Neural cell (in vitro differentiated cells): ENCODE measurements around the genes PLD2 and RPAIN.

DNA sequence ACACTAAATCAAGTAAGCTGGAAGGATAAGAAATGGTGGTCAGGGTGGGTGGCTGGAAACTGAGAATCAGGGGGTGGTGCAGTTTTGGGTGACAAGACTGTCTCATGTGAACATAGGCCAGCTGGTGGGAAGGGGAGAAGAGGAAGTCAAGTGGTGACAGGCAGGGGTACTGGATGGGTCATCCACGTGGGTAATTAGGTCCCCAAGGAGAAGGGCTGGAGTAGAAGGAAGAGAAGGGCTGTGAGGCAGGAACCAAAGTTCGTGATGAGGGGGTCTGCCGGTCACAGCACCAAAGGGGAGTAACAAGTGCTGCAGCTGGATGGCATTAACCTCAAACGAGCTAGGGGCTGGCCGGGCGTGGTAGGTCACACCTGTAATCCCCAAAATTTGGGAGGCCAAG is 9.1 kb upstream of the UBE2G1 start:
- RAMPAGE, long total RNA: no peak

DNA sequence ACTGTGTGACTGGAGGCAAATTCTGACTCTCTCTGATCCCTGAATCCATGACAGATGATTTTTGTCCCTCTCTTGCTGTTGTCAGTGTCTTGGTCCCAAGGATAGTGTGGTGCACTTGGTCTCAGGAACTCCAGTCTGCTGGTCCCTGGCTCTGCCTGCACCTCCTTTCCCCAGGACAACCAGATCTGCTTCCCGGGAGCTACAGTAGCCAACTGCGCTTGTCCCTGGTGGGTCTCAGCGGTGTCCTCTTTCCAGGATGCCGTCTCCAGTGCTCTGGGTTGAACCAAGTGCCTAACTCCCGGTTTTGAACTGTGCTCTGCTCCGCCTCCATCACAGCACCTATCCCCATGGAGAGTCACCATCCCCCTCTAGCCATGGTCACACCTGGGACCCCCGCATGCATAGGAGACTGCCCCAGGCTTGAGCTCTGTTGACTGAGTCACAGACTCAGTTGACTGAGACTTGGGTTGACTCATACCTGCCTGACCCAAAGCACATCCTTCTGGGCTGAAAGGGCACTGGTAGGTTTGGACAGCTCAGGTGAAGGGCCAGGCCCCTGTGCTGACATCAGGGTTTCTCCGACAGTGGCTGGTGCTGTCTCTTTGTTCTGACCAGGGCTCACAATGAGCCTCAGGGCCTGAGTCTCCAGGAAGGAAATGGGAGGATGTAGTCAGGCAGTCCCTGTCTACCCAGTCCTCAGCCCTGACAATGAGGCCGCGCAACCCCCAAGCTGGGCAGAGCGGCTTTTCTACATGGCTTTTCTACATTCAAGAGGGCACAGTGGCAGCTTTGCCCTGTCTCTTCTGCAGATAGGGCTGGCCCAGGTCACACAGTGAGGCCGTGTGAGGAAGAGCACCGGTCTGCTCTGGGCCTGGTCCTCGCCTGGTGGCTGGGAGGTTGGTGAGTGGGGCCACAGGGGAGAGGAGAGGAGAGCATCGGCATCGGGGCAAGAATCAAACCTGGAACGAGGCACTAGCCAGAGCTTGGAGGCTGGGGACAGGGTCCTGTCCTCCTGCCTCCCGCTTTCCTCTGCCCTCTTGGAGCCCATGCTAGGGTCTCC is 6.5 kb downstream of the SPNS2 start:
- RAMPAGE, long total RNA: no peak

GRCh38 chr17:4512711-4513251 is 14.1 kb downstream of the SPNS2 start:
- RAMPAGE, long total RNA: no peak

DNA sequence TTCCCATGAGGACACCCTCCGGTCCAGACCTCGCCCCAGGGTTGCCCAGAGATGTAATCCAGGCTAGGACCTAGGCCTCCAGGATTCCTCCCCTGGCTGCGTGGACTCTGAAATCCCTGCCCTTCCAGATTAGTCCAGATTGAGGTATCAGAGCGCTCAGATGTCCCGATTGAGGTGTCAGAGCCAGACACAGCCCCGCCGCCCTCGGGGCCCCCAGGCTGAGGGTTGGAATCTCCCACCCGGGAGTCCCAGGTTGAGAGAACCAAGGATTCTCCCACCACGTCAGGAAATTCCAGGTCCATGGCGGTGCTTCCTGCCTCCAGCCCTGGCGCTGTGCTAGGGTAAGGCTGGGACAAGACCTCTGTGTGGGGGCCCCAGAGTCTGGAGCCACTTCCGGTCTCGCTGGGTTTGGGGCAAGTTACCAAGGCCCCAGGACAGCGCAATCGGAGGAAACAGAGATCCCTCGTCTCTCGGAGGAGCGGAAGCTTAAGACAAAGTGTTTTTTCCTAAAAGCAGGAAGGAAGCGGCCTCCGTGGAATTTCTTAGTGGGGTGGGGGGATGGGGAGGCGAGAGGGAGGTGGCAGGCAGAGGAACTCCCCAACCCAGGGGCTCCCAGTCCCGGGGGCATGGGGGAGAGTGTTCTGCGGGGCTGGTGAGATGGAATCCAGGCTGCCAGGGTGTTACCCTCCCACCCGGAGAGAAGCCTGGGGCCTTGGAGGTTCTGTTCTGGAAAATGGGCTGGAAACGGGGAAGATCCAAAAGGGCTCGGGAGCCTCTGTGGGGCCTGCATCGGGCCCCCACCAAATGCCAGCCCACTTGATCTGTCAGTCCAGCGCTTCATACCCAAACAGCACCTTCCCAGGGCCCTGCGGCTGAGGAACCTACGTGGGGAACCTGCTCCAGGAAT is 23.8 kb downstream of the MYBBP1A start:
- RAMPAGE, long total RNA: no peak

DNA sequence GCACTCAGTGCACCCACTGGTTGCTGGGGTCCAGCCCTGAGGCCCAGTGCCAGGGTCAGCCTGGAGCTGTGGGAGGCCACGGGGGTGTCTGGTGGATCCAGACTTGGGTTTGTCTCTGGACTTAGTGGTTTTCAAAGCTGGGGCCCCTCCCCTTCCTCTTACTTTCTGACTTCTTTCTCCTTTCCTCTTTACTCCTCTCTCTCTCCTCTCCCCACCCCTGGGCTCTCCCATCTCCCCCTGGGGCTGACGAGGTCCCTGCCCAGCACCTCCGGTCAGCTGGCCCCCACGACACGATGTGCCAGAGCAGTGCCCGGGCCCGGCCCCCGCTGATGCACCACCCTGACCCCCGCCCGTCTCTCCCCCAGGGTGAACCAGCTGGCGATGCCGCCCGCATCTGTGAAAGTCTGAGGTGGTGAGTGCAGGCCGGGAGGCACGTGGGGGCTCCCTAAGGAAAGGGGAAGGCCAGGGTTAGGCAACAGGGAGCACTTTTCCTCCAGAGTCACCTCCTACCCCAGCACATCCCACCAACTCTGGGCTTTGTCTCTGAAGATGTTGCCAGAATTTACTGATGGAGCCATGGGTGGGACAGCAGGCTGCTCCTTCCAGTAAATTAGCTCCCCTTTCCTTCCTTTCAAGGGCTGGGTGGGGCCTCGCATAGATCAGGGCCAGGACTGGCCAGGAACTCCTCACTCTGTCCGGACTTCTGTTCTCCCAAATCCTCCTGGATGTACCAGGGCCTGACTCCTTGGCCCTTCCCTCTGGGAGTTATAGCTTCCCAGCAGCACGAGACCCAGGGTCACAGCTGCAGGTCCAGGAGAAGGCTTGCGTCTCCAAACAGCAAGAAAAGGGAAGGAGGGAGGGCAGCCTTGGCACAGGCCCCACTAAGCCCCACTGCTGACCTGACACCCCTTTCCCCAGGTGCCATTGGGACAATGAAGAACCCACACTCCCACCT is 18.4 kb downstream of the MYBBP1A start:
- RAMPAGE, long total RNA: no peak

GRCh38 chr17:4585087-4586038 is 1.0 kb downstream of the SMTNL2 start:
- RAMPAGE, long total RNA: no peak

DNA sequence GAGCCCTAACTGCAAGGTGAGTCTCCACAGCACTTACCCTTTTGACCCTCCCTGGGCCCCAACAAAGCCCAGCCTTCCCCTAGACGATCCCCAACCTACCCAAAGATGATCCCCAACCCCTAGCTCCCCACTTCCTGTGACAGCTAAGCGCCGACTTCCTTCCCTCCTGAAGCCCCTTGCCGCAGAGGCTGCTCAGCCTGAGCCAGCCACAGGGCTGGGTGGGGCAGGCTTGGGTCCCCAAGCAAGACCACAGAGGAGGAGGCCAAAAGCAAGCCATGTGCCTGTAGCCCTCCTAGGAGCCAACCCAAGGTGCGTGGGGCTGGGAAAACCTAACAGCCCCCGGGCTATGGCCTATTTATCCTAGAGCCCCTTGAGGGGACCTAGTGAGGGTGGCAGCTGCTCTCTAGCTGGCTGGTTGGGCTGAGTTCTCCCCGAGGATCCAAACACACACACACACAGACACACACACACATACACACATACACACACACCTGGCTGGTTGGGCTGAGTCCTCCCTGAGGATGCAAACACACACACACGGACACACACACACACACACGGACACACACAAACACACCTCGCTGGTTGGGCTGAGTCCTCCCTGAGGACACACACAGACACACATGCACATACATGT is 4.7 kb downstream of the ARRB2 start:
- RAMPAGE, long total RNA: no peak

GRCh38 chr17:4716931-4718275 is 7.0 kb downstream of the ARRB2 start:
- RAMPAGE, long total RNA: no peak

DNA sequence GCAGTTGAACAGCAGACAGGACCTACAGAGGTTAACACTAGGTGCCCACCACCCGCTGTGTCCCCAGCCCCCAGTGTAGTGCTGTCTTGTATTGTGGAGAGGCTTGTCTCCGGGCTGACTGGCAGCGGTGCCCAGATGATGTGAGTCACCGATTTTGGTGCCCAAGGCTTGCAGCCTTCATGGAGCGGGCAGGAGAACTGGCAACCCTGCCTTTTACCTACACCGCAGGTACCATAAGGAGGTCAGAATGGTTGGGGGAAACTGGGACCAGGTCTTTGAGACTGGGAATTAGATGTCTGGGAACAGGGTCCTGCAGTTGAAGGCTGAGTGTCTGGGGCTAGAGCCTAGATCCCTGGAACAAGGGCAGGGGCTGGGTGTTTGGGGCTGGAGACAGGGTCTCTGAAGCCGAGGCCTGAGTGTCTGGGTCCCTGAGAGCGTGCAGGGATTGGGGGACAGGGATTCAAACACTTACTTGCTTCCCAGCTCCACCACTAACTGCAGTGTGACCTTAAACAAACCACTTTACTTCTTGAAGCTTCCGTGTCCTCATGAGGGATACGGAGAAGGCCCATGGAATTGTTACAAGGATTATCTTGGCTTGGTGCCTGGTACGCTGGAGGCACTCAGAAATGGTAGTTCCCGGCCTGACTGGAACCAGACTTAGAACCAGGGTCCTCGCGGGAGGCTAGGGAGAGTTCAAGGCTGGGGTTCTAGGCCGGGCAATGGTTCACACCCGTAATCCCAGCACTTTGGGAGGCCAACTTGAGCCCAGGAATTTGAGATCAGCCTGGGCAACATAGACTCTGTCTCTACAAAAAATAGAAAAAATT is 2.8 kb upstream of the CXCL16 start:
- RAMPAGE, long total RNA: no peak

DNA sequence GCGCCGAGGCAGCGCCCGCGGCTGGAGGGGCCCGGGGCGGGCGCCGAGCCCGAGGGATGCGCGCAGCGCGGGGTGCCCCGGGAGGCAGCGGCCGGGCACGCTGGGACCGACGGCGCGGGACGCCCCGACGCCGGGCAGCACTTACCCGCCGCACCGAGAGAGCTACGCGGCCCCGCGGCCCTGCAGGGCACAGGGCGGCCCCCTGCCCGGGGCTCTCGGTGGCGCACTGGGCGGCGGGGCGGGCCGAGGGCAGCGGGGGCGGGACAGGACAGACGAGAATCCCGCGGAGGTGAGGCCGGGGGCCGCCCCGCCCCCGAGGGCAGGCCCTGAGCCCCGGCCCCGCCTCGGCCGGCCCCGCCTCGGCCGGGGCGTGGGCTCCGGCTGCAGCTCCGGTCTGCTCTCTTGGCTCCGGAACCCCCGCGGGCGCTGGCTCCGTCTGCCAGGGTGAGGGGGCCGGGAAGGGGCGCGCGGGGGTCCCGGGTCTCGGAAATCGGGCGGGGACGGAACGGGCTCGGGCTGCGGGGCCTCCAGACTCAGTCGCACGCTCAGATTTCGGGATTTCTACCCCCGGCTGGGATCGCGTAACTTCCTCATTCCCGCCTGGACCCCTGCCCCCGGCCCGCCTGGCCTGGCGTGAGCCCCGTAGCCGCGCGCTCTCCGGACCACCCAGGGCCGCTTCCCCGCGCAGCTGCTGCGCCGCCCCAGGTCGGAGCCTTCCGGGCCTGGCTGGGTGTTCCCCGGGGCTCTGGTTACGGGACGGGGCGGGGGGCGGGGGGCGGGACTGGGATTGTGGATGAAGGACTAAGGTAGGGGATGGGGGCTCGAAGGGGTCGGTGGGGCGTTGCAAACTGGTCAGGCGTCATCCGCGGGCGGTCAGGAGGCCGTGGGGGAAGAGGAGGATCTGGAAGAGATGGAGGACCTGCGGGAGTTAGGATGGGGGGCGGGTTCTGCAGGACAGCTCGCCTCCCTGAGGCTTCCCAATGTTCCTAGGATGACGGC is at the start of gene PLD2:
TSS of gene PLD2 (plus strand) at position 371 of the 999 bp plus-strand sequence.
- RAMPAGE, long total RNA: no peak

DNA sequence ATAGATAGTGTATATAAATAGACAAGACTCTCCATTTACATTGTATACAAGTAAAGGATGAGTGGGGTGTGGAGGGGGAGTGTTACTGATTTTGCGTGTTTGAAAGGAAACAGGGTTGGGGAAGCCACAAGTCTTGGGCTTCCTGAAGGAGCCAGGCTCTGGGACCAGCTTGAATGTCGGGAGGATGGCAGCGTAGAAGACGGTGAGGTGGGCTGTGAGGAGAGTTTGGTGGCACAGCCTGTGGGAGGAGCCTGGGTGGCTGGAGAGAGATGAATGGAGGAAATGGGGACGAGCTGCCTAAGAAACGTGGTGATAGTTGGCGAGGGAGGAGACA is 7.5 kb downstream of the MINK1 start:
- RAMPAGE, long total RNA: no peak

DNA sequence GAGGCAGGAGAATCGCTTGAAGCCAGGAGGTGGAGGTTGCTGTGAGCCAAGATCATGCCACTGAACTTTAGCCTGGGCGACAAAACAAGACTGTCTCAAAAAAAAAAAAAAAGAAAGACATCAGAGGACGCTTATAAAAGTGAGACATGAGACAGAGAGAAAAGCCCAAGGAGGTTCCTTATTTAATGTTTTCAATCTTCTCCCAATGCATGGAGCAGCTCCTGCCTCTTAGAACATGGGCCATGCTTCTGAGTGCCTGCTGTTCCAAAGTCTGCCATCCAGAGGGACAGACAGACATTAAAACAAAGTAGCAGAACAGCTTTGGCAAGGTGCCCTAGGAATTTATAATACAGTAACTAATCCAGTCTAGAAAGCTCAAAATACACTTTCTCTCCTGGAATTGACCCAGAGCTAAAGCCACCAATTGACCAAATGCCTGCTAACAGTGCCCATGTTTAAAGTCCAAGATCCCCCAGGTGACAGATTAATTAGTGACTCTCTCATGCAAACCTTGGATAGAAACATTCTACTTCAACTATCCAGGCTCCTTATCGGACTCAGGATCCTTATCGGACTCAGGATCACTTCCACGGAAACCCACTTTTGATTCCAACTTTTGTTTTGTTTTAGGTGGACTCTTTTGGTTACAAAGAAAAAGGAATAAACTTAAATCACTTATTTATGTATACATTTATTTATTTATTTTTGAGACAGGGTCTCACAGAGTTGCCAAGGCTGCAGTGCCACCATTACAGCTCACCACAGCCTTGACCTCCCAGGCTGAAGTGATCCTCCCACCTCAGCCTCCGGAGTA is 11.1 kb upstream of the CHRNE start:
- RAMPAGE, long total RNA: no peak

DNA sequence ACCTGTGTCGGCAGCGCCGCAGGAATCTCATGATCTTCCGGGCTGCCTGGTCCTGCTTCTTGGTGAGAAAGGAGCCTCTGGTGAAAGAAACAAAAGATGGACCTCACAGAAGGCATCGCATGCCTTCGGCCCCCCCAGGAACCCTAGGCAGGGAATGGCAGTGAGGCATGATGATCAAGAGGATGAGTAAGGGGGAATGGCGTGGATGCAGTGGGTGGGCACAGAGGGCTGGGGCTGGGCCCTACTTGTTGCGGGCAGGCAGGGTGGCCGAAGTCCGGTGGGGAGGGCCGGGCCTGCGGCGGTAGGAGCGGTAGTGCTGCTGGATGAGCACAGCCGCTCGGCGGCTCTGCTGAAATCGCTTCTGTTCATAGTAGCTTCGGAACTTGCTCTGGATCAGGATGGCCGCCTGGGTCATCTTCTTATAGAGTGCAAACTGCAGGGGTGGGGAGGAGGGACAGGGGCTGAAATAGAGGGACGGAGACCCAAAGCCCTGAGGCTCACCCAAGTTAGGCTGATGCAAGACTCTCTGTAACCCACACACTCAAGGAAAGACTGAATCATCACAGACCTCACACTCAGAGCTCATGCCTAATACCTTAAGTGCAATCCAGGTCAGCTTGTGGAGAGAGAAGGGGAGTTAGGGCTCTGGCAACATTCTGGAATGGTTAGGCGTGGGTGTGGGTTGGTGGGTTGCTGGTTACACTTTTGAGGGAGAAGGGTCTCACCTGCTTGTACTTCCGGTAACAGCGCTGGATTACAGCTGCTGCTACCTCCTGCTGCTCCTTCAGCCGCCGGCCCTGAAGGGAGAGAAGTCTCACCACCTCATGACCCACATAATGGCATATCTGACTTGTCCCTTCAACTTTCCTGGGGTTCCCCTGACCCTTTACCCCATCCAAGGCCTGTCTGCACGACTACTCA is 1.5 kb upstream of the SPAG7 start:
- RAMPAGE, long total RNA: no peak

DNA sequence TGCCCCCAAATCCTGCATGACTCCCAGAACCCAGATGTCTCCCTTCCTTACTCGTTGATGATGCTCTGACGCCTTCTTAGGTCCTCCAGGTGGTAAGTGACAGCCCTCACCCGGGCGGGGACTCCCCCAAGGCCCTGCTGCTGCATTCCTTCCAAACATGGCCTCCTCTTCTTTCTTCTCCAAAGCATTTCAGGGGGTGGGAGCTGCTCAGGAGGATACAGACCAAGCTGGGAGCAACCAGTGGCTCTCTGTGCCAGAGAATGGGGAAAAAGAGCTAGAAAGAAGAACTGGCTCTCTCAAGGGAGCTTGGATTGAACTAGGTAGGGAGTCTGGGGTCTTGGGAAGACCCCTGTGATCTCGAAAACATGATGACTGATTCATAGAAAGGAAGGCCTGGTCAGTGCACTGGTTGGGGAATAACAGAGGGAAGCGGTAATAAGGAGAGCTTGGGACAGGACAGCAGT is 1.9 kb upstream of the CAMTA2 start:
- RAMPAGE, long total RNA: no peak

DNA sequence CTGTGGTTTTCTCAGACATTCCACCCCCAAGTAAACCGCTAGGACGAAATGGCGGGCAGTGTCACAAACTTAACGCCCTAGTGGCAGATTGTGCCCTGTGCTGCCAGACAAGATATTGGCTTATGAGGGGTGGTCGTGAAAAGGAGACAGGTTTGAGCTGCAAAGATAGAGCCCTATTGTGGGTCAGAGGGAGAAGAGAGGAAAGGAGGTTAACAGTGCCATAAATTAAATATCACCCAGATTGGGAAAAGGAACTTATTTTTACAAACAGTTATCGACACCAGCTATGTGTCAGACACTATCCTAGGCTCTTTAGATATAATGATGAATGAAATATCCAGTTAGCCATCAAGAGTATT is 588 bp downstream of the ZFP3 start:
- RAMPAGE, long total RNA: no peak

DNA sequence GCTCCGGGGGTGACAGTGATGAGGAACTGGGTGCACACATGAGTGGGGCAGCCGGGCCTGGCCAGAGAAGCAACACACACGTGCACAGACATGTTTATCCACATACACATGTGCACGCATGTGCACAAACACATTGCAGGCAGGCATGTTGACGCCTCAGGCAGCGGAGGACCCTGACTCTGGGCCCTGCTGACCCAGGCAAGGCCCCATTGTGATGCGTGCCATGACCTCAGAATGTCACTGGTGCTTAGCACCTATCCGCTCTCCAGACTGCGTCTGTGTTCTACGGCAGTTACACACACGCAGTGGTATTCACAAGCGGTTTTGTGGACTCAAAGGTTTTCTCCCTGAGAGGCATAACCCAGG is 12.7 kb downstream of the USP6 start:
- RAMPAGE, long total RNA: no peak

- RAMPAGE, long total RNA: no peak
Measured at GRCh38 chr17:5200234-5200875, 8.7 kb upstream of the ZNF594 start.

DNA sequence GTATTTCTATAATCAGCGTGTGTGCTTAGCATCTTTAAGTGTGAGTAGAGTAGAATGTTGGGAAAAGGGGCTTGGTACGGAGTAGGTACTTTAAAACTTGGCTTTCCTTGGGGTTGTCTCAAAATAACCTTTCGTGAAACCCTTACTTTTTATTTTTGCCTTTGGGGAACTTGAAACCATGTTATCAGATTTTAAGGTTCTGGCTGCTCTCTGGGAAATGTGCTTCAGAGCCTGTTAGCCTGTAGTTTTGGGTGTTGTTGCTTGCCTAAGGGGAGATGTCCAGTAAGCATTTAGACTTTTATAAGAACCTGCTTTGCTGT is 1.4 kb downstream of the RABEP1 start:
- RAMPAGE, long total RNA: no peak

DNA sequence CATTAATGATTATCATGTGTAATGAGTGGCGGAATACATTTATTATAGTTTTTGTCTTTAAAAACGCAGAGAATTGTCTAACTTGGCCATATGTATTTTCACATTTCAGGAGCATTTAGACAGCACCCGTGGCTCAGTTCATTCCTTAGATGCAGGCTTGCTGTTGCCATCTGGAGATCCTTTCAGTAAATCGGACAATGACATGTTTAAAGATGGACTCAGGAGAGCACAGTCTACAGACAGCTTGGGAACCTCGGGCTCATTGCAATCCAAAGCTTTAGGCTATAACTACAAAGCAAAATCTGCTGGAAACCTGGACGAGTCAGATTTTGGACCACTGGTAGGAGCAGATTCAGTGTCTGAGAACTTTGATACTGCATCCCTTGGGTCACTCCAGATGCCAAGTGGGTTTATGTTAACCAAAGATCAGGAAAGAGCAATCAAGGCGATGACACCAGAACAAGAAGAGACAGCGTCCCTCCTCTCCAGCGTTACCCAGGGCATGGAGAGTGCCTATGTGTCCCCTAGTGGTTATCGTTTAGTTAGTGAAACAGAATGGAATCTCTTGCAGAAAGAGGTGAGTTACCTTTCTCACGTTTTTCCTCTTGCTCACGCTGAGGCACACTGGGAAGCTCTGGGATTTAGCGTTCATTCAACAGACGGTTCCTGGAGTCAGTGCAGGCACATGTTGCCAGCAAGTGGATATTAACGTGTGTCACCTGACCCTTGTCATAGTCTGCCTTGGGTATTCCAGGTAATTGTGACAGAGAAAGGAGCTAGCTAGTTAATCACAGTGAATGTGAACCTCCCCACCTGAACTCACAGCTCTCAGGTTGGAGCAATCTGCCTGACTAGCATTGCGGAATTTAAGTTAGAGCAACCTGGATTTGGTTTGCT is 58.1 kb downstream of the NUP88 start:
- RAMPAGE, long total RNA: no peak

GRCh38 chr17:5419938-5420463 is at the start of gene RPAIN:
Gene RPAIN, plus strand, starts transcription at chr17:5420182.
- RAMPAGE, long total RNA: start-site peak on the plus strand at chr17:5420150-5420205, 9,846 and 5,884 reads in 2 replicates